Anterior vena cava (tissue), 1 donor: ENCODE measurements around the genes ZNF678, TRIM17 and H3-4.

GRCh38 chr1:227100482-227101279 lies 160.6 kb downstream of the COQ8A start:
- PRO-cap, result no peak

- PRO-cap, result no peak
Measured at GRCh38 chr1:227302703-227303733, 15.3 kb downstream of the CDC42BPA start.

- PRO-cap, result no peak
Measured at GRCh38 chr1:227320504-227320928, 2.2 kb upstream of the CDC42BPA start.

DNA sequence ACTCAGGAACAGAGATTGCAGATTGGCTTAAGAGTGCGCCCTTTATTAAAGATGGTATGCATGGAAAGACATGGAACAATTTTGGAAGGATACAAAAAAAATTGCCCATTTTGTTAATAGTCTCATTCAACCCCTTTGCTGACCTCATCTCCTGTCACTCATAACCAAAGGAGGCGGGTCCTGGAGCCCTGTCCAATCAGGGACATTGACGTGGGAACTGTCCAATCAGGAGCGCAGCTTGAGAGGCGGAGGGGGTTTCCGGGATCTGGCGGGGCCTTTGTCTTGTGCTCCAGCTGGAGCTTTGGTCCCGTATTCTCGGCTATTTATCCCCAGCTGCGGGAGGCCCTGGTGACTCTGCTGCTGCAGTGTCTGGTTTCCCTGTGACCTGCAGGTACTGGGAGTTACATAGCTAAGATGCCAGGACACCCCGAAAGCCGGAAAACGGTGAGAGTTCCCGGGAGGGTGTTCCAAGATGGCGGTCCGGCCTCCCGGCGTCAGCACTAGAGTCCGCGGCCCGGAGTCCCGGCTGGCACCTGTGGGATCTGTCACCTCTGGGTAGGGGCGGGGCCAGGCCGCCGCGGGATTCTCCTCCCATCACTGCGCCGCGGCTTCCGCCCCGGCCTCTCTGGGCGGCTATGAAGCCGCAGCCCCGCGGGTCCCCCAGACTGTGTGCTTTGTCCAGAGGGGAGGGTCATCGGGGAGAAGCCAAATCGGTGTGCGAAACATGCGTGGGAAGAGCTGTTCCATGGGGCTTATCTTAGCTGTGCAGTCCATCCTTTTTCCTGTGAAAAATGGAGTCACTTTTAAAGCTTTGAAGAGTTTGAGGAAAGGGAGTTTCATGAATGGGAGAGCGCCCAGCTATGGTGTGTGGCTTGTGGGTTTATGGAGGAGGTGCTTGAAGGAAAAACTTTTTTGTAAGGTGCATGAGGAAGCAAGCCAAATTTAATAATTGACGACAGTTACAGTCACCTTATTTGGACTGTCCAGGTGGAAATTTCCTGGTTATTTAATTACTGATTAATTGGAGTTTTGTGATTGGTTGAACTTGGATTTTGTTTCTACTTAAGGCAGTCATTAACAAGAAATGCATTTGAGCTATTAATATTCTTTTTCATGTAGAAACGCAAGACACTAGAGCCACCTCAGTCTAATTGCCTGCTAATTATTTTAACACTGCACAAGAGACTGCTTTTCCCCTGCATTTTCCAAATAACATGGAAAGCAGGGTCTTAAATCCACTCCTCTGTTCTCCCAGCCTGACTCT lies at the start of gene ZNF678:
Gene ZNF678, plus strand, starts transcription at position 276 of the 1,264 bp plus-strand sequence.
- PRO-cap, result unidirectional peak, plus-strand start at position 255 of the sequence; unidirectional peak, plus-strand start at position 285 of the sequence

GRCh38 chr1:227733759-227734383 lies 1.2 kb downstream of the JMJD4 start:
- PRO-cap, result no peak

DNA sequence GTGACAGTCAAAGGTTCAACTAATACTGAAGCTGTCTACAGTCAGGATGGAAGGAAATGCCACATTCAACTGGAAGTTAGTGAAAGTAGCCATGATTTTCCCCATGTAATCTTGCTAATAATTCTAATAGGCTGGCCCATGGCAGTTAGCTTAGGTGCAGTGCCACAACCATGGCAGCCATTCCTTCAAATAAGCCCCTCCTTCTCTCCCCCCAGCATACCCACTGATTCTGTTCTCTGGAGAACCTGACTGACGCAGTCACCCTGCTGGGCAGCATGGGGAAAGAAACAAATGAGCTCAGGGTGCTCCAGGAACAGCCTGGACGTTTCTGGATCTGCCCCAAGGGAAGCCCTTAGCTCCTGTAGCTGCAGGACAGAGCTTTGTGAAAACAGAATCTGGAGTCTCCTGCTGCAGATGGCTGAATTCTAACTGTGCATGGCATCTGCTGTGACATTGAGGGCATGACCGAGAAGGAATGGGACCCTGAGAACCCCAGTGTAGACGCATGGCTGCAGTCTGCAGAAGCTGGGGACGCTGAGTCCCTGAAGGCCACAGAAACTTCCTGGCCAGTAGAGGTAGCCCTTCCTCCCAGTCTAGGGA lies 22.6 kb downstream of the SNAP47 start:
- PRO-cap, result no peak

DNA sequence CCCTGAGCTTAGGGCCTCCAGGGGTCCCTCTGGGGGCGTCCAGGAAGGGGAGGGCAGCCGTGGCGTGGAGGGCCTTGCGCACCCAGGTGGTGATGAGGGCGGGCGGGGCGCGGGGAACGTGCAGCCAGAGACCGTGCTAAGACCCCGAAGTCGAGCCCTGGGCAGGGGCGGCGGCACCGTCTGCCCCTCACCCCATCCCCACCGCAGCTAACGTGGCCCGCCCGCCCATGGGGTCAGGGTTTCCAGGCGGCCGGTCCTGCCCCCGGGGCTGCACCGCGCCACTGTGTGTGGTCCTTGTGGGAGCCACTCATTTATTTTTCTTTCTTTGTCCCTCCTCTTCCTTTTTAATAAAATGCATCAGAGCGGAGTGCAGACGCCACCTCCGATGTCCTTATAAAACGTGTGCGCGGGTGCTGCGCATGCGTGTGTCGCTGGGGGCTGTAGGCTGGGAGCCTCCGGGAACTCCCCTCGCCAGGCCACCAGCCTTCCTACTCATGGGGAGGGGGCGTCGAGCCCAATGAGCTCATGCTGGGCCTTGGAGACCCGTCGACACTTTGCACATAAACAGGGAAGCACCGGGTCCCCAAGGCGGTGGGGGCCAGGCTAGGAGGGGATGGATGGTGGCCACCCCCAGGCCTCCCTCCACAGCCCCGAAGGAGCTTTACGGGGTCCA lies 60.0 kb downstream of the WNT9A start:
- PRO-cap, result unidirectional peak, minus-strand start at position 393 of the sequence

DNA sequence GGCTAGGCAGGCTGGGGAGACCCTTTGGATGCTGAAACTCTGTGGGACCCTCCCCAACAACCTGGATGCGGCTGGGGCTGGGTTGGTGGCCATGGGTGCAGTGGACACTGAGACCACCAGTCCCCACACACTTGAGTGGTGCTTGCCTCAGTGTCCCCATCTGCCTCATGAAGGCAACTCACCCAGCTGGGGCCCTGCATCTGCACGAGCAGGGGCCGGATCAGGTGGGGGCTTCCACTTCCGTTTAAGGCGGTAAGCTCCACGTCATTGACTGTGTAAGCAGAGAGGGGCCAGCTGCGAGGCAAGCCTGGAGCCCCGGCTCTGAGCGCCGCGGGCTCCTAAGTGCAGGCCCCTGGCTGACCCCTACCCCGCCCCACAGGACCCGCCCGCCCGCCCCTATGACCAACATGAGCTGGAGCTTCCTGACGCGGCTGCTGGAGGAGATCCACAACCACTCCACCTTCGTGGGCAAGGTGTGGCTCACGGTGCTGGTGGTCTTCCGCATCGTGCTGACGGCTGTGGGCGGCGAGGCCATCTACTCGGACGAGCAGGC lies 7.7 kb downstream of the GJC2 start:
- PRO-cap, result no peak

DNA sequence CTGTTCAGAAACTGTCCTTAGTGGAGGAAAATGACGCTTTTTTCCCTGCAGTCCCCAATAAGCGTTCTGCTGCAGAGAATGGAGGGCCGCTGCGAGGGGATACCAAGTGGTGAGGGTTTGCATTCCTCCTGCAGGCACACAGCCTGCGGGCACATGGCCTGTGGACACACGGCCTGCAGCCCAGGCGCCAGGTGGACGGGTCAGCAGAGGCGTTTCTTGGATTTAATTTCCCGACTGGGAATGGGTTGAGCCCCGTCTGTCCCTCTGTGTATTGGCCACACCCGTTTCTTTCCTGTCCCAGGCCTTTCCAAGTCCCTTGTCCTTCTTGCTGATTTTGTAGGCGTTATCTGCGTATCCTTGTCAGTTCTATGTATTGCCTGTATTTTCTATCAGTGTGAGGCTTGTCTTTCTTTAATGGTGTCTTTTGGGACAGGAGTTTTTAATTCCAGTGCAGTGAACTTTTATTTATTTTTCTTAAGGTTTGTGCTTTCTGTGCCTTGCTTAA lies 15.6 kb upstream of the OBSCN start:
- PRO-cap, result no peak

- PRO-cap, result no peak
Measured at GRCh38 chr1:228209029-228209640, 1.3 kb downstream of the OBSCN start.

- PRO-cap, result no peak
Measured at GRCh38 chr1:228227180-228227736, 19.4 kb downstream of the OBSCN start.

- PRO-cap, result no peak
Measured at GRCh38 chr1:228245126-228245953, 37.5 kb downstream of the OBSCN start.

DNA sequence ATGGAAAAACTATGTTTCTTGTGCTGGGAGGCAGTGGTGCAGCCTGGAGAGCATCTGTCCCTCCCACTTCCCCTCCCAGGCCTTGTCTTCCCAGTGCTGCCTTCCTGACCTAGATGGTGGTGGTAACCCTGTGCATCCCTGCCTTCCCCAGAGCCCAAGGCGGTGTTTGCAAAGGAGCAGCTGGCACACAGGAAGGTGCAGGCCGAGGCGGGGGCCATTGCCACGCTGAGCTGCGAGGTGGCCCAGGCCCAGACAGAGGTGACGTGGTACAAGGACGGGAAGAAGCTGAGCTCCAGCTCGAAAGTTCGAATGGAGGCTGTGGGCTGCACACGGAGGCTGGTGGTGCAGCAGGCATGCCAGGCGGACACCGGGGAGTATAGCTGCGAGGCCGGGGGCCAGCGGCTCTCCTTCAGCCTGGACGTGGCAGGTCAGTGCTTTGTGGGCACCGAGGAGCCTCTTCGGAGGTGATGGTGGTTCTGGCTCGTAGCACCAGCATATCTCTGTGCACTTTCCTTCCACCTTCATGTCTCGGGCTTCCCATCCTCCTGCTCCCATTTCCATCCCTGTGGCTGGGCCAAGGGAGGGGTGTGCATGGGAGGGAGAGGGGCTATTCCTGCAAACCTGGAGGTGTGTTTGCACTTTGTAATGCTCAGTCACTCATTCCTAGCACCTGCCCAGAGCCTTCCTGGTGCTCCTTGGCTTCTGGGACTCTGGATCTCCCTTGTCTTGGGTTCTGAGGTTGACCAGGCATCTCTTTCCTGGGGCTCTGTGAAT lies 42.2 kb downstream of the OBSCN start:
- PRO-cap, result no peak

DNA sequence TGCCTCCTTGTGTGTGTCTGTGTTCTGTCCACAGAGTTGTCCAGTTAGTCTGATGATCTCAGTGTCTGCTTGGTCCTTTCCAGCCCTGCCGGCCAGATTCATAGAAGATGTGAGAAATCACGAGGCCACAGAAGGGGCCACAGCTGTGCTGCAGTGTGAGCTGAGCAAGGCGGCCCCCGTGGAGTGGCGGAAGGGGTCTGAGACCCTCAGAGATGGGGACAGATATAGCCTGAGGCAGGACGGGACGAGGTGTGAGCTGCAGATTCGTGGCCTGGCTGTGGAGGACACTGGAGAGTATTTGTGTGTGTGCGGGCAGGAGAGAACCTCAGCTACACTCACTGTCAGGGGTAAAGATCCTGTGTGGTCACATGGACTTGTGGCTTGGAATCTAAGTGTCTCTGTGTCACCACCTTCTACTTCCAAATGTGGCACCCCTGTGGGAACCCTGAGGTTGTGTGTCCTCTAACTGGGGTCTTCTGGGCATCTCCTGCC lies 95.8 kb downstream of the OBSCN start:
- PRO-cap, result no peak

DNA sequence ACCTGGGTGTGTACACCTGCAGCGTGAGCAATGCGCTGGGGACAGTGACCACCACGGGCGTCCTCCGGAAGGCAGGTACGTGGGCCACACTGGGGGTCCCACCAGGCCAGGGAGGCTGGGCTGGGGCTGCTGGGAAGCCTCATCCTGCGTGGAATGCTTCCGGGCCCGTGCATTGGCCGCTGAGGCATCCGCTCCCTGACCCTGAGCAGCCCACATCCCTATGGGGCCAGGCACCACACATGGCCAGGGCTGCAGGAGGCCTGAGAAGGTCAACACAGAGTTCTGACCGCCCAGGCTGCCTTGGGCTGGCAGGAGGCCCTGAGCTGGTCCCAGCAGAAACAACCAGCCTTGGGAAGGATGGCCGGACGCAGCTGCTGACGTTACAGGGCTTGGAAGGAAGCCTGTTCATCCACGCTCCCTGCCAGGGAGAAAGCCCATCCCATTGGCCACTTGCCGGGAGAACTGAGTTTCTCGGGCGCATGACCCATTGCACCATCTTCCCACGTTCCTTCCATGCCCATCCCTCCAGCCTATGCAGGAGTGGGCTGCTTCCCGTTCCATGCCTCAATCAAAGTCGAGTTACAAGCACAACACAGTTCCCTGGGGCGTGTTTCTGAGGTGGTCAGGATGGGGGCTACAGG lies 31.8 kb downstream of the TRIM11 start:
- PRO-cap, result no peak

DNA sequence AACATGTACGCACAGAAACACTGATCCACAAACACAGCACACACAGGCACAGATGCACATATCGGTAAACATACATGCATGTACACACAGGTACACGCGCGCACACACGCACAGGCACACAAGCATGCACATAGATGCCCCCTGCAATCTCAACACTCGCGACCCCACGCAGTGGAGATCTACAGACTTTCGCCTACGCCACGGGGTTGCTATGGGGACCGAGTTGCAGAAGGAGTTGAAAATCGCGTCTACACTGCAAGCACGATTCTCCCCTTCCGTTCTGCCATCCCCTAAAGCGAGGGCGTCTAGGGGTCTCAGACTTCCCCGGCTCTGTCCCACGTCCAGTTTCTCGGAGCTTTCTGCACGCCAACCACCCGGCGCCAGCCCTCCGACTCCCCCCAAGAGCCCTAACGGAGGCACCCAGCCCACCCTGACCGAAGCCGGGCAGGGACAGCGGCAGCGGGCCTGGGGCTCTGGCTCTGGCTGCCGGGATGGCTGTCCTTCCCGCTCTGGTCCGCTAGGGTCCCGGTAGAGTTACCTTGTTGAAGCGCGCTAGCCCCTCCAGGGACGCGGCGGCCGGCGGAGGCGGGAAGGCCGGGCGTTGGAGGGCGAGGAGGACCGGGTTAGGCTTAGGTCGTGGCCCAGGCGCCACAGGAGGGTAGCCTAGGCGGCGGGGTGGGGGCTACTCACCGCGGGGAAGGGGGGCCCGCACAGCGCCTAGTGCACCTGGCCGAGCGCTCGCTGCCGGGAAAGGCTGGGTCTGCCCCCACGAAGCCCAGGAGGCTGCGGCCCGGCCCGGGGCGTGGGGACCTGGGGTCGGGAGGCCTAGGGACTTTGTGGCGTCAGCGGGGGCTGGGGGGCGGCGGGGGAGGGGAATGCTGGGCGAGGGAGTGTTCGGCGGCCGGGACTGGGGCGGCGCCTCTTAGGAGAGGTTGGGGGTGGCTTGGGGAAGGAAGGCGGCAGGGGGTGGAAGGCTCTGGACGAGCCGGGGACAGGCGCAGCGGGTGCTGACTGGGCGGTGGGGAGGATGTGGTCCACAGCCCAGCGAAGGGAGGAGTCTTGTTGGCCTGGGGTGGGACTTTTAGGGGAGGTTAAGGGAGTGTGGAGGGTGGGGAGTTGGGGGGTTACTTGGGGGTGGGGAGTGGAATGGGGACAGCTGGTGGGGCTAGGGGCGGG lies at the start of gene TRIM17:
Gene TRIM17, minus strand, starts transcription at position 1,013 of the 1,176 bp plus-strand sequence.
- PRO-cap, result no peak

DNA sequence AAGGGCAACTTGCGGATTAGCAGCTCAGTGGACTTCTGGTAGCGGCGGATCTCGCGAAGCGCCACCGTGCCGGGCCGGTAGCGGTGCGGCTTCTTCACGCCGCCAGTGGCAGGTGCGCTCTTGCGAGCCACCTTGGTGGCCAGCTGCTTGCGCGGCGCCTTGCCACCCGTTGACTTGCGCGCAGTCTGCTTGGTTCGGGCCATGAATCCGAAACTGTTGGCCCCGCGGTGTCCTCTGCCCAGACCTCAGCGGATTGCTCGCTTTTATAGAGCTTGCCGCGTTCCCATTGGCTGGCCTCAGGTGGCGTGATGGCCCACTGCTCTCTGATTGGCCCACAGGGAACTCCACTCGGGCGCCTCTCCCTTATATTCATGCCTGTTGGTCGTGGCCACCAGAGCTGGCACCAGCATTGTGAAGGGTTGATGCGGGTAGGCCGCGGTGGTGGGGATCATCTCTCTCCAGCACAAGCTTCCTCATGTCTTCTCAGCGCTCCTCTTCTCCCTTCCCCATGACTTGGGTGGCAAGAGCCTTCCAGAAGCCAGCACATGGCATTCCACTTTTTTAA lies at the start of gene H3-4:
Gene H3-4, minus strand, starts transcription at position 238 of the 565 bp plus-strand sequence.
- PRO-cap, result no peak

DNA sequence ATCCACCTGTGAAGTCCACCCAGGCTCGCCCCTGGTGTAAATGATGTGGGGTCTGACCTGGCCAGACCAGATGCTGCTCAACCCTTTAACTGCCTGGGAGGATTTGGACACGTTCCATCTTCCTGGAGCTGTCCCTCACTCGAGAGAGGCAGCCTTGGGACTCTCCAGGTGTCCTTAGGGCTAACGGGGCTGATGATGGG lies 3.7 kb upstream of the H3-4 start:
- PRO-cap, result no peak

GRCh38 chr1:228809369-228810054 lies 74.2 kb downstream of the RHOU start:
- PRO-cap, result no peak

DNA sequence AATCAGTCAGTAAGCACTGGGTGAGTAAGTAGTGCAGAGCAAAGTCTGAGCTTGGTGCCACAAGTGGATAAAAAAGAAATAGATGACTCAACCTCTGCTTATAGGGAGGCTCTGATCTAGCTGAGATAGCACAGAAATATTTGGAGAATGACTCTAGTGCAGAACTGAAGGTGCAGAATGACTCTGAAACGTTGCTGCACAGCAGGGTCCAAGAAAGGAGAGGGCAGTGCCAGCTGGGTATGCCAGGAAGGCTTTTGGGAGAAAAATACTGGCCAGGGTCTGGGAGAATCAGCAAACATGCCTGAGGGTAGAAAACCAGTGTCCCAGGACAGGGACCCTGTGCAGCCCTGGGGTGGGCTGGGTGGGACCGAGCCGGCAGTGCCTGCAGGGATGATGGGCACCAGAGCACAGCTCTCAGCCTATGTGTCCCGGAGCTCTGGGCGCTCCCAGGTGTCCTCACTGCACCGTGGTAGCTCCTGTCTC lies 126.1 kb downstream of the RHOU start:
- PRO-cap, result no peak